Panc1 (cell line): ENCODE results near the gene IBSP.

DNA sequence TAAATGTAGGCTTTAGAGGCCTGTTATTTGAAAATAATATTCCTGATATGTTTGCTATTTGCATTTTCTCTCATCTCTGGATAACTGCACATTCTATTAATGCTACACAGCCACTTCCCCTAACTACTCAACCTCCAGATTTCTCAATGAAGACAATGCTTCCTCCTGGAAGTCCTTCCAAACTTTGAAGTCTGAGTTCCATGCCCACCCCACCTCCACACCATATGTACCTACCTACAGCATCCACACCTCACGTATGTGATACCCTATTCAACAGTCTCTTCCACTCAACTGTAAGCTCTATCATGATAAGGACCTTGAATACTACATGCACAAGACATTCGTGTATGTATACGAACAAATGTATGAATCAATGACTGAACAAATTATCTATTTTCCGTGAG lies 6.4 kb downstream of the WDFY3 start:
- RRBS, 2 experiments: no CpG with 5 or more reads among the region's 4 CpGs

DNA sequence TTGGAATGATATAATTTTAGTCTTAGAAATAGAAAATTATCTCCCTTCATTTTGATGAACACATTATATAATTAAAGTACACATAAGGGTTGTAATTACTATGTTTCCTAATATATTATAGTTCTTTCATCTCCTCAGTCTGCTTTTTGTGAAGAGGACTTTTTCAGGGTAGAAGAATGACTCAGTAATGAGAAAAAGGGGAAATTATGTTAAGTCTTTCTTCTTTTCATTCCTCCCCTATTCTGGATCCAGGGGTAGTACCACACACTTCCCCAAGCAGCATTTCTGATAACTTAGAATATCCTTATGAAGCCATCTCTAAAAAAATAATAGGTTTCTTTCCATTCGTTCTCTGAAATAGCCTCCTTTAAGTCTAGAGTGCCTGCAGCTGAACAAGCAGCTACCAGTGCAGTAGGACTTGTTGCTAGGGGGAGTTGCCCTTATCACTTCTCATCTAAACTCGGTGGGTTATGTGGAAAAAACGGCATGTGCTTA lies 184.7 kb downstream of the ARHGAP24 start:
- RRBS, 2 experiments: no CpG with 5 or more reads among the region's 3 CpGs

- RRBS, 2 experiments: no CpG with 5 or more reads among the region's 2 CpGs
These were observed 206.3 kb downstream of the ARHGAP24 start for GRCh38 chr4:85680914-85681902.

DNA sequence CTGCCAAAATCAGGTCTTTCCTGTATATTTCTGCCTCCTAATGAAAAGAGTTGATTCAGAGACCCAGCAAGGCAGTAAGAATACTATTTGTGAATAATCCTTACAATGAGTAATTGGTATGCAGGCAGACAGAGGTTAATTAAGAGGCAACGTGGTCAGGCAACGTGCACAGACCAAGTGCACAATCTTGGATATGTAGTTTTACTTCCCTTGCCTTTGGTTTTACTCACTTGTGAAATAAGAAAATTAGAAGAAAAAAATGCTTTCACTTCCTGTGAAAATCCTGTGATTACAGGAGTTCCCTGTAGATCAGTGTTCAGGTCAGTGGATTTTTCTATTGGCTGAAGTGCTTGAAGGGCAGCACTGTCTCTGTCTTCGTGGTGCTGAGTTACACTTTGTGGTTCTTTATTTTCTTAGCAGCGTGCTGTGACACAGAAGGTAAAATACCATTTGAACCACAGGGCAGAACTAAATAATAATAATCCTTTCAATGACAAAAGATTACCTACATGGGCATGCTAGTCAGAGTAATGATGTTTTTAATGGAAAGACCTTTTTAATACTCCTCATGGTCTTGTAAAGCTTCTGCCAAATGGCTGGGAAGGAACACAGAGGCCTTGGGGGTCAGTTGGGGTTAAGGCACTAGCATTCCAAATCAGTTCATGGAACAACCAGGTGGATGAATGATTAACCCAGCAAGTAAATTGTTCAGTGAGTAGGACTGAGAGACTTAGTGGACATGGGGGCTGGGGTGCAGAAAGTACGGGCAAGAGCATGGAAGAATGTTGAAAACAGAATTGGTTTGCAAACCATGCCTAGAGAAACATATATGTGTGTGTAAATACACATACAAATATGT lies 430.8 kb downstream of the MAPK10 start:
- RRBS, 2 experiments: no CpG with 5 or more reads among the region's 5 CpGs

DNA sequence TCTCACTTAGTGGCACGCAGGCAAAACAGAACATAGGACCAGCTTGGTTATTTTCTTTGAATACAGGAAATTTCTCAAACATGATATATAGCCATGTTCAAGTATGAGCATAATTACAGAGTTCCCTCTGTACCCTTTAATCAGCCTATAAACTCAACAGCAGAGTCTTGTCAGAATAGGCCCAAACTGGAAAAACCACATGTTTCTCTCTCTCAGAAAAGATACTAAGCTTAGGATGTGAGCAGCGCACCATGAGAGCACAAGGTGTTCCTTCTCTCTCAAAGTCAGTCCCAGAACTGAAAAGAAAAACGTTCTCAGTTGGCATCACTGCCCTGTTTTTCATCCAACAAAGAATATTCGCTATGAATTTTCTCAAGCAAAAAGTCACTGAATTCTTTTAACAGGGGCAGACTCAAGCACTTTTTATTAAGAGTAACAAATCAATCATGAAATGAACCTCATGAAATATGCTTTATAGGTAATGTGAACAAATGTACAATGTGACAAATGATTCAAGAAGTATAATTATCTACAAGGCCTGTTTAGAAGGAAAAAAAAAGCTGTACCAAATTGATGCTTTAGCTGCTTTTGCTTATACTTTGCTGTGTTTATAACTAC lies 28.4 kb downstream of the MAPK10 start:
- RRBS, 2 experiments: no CpG with 5 or more reads among the region's 4 CpGs

DNA sequence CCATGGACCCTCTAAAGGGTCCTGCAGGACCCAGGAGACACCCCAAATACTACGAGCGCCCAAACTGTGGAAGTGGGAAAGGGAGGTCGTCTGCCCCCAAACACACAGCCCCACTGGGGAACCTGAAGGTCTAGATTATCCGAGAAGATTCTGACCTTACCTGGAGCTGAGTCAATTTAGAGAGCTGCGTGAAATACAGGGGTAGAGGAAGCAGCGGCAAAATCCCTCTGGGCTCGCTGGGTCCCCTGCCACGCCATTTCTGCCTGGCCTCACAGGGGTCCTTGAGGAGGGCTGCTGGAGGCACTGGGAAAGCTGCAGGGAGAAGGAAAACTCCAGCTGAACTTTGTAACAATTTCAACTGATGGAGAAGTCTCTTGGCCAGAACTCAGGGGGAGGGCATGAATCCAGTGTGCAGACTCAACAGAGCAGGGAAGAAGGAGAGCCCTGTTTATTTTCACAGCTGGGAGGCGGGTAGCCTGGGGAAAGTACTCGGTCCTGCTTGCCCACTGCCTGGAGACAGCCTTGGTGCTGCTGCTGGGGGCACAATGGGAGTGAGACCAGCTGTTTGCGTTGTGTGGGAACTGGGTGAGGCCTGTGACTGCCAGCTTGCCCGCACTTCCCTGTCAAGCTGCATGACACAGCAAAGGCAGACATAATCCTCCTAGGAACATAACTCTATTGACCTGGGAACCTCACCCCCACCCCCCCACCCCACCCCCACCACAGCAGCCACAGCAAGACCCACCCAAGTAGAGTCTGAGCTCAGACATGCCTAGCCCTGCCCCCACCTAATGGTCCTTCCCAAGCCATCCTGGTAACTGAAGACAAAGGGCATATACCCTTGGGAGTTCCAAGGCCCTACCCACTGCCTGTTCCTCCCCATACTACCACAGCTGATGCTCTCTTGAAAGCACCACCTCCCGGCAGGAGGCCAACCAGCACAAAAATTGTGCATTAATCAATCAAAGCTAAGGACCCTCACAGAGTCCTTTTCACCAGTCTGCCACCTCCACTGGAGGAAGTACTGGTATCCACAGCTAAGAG lies 93.3 kb upstream of the MAPK10 start:
- RRBS, 2 experiments: no CpG with 5 or more reads among the region's 13 CpGs

- RRBS, 2 experiments: no CpG with 5 or more reads among the region's 3 CpGs
These were observed 36.9 kb downstream of the AFF1 start for GRCh38 chr4:86971522-86972345.

- RRBS, 2 experiments: no CpG with 5 or more reads among the region's 17 CpGs
These were observed 72.9 kb downstream of the AFF1 start for GRCh38 chr4:87007664-87008121.

DNA sequence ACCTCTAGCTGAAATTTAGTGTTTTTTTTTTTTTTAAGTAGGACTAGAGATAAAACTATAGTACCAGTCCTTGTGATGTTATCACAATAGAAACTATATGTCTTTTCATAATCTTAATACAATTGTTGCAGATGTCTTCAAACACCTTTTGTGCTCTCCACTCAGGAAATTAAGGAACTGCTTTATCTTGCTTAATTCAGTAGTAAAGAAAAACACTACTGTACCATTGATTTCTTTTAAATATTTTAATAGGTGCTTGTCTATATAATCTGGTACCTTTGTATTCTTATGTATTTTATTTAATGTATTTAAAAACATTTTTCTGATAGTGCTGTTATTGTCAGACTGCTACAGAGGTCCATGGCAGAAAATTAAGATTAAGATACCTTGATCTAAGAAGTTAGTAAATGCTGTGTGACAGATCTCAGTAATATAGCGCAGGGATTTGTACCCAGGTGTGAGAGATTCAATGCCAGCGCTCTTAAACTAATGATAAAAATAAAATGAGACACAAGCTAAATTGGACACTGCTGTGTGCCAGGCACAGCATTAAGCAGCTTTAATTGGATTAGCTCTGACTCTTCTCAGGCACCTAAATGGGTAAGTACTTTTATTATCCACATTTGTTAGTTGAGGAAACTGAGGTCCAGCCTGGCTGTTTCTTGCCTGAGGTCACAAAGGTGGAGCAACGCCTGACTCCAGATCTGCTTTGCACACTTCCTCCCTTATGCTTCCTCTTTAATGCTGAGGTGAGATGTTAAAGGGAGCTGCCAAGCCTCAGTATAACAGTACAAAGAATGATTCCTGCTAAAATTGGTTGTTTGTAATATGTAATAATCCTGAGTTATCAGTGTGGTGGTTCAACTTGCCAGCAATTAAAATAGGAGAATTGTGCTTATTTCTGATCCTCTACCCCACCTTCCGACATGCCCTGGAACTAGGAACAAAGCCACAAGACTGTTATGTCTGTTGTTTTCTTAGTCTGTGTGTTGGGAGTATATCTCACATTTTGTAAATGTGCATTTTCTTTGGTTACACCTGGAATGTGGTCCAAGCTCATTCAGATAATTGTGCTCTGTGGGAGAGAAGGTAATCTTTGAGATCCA lies 74.1 kb downstream of the AFF1 start:
- RRBS, 2 experiments: no CpG with 5 or more reads among the region's 4 CpGs

- RRBS, 2 experiments: no CpG with 5 or more reads among the region's 7 CpGs
These were observed 109.9 kb downstream of the AFF1 start for GRCh38 chr4:87044496-87045416.

- RRBS, 2 experiments: no CpG with 5 or more reads among the region's 14 CpGs
These were observed 130.1 kb downstream of the AFF1 start for GRCh38 chr4:87064777-87065463.

GRCh38 chr4:87127531-87128005 lies 92.8 kb downstream of the KLHL8 start:
- RRBS, 2 experiments: no CpG with 5 or more reads among the region's 4 CpGs

DNA sequence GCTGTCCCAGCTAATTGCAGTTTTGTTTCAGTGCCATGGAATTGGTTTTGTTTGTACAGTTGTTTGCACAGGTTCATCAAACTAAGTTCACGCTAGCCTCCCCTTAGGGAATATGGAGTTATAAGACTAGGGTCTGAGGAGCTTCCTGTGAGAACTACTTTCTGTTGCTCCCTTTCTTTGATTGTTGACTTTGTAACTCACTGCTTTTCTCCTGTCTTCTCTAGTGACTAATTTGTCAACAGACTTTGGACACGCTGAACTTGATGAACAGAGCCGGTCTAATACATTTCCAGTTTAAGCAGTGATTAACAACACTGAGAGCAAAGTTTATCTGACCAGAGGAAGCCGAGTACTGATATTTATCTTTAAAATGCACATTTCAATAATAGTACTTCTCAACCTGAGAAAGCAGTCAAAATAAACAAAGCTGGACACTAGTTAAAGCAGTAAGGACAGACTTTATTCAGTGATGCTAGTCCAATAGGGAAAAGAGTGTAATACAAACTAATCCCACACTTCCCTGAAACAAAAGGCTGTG lies 2.8 kb upstream of the NUDT9 start:
- RRBS, 2 experiments: no CpG with 5 or more reads among the region's 4 CpGs

- RRBS, 2 experiments: no CpG with 5 or more reads among the region's 9 CpGs
These were observed 47.0 kb downstream of the NUDT9 start for GRCh38 chr4:87469285-87469936.

- RRBS, 2 experiments: no CpG with 5 or more reads among the region's 2 CpGs
These were observed 35.2 kb downstream of the SPARCL1 start for GRCh38 chr4:87493883-87494559.

GRCh38 chr4:87799323-87799817 lies at the start of gene IBSP:
Gene IBSP (plus strand): TSS chr4:87799554.
- RRBS, 2 experiments: no CpG with 5 or more reads among the region's 3 CpGs

GRCh38 chr4:88035369-88035909 lies 28.0 kb downstream of the PKD2 start:
- RRBS, 2 experiments: no CpG with 5 or more reads among the region's 3 CpGs

DNA sequence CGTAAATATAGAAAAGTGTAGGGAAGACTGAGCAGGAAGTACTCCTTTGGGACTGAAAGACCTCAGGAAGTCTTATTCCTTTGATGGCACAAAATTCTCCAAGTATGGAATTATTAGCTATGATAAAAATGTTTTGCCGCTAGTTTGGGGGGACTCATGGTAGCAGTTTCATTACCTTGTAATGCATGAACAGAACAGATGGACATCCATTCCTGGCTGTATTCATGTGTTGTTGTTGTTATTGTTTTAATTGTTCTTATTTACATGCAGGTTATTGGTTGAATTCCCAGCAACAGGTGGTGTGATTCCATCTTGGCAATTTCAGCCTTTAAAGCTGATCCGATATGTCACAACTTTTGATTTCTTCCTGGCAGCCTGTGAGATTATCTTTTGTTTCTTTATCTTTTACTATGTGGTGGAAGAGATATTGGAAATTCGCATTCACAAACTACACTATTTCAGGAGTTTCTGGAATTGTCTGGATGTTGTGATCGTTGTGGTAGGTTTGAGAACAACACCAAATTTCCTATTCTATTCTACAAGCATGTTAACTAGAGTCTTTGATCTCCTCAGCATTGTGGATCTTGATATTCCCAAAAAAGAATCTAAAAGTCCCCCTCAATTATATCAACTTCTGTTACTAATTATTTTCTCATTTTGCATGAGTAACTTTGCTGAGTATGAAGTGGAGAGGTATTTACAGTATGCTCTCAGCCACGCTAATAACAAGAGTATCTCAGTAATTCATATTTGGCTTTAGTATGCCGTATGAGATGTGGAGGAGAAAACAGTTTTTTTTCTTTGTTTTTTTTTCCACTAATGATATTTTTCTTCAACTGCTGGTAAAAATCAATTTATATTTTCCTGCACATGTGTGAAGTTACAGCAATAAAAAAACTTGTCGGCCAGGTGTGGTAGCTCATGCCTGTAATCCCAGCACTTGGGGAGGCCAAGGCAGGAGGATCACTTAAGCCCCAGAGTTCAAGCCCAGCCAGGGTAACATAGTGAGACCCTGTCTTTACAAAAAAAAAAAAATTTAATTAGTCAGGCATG lies 39.3 kb downstream of the PKD2 start:
- RRBS, 2 experiments: no CpG with 5 or more reads among the region's 8 CpGs

- RRBS, 2 experiments: no CpG with 5 or more reads among the region's 12 CpGs
These were observed 67.3 kb downstream of the PKD2 start for GRCh38 chr4:88074631-88075219.